PC-3 (cell line): ENCODE data around the genes PON3 and PDK4.

DNA sequence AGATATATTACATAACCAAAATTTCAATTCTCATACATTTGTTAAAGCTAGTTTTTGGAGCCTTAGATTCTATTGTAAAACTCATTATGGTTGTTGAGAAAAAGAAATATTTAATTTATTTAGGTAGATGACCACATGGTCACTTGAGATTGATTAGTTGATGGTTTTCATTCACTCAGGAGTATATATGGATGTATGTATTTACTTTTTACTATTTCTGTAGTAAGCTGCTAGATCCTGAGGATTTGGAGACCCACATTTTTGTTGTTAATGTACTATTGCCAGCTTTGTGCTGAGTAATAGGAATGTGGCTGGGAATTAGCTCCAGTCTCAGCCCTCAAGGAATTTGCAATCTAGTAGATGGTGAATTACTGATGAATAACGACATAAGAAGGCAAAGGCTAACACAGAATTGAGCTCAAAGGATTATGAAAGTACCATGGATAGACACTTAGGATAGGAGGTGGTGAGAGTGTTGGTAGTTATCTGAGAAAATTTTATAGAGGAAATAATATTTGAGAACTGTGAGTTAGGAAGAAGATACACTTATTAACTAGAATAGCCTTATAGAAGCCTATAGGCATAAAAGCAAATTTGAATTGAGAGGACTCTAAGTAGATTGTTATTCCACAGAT lies 19.9 kb downstream of the CASD1 start:
- RAMPAGE, long total RNA = no peak

DNA sequence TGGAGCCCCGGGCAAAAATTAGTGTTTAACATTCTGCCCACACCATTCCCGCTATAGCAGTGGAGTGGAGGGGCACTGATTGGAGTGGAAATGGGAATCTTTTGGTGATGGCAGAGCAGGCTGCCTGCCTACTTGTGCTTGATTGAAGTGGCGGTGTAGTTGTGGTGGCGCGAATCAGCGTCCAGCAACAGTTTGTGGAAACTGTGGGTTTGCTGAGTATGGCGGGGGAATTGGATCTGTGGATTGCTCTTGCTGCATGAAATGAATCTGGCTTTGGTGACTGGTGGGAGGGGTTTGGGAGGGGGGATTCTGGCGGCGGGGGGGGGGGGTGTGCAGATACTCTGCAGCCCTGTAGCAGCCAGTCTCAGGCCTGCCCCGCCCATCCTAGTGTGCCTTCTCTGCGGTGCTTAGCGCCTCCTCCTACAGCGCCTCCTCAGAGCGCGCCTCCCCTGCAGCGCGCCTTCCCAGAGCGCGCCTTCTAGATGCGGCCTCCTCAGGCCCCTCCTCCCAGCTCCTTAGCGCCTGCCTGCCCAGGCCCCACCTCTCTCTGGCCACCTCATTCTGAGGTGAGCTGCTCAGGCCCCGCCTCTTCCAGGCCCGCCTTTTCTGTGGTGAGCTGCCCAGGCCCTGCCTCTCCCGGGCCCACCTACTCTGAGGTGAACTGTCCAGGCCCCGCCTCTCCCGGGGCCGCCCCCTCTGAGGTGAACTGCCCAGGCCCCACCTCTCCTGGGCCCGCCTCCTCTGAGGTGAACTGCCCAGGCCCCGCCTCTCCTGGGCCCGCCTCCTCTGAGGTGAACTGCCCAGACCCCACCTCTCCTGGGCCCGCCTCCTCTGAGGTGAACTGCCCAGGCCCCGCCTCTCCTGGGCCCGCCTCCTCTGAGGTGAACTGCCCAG lies 1.8 kb upstream of the SGCE start:
- RAMPAGE, long total RNA = no peak

DNA sequence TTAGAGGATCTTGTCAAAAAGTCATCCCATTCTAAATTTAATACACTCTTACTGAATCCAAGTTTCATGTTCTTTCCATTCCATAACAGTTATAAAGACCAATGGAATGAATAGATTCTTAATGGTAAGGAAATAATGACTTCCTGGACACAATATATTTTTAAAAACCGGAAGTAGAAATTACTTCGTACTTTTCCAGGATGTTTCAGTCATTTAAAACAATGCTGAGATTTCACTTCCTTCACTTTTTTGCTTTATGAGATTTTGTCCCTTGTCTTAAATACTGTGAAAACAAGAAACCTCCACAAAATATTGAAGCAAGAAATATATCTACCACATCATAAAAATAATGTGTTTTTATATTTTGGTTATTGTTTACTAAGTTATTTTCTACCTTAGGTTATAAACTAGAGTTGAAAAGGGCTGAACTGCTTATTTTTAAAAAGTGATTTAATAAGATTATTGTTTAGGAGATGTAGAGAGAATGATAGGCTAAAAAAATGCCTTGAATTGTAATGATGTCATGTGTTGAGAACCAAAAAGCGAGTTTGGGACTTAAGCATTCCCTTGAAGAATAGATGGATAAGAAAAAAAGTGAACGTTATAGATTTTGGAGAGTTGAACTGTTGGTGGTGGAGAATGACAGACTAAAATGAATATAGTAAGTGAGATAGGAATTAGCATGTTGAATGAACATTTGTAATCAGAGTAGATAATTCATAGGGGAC lies 65.6 kb downstream of the PPP1R9A start:
- RAMPAGE, long total RNA = no peak

GRCh38 chr7:95004418-95005307 lies 97.3 kb downstream of the PPP1R9A start:
- RAMPAGE, long total RNA = no peak

DNA sequence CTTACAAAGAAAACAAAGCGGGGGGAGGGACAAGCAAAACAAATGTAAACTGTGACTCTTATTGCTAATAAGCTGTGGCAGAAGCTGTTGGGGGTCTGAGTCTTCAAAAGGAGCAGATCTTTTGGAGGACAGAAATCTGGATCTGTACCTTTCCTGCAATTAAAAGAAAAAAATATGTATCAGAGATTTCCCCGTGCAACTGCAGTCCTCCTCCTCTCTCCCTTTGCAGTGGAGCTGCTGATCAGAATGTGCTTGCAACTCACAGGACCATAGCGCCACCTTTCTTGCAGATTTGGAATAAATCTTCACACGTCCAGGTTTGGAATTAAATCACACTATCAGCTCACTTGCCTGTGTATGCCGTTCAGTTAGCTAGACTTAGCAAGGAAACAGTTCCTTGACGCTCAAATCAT lies 77.6 kb downstream of the PON1 start:
- RAMPAGE, long total RNA = no peak

GRCh38 chr7:95323756-95324069 lies 619 bp downstream of the PON1 start:
- RAMPAGE, long total RNA = no peak

- RAMPAGE, long total RNA = no peak
Observed at GRCh38 chr7:95396061-95396618, at the start of gene PON3. TSS of gene PON3 (minus strand) at chr7:95396375.

- RAMPAGE, long total RNA = no peak
Observed at GRCh38 chr7:95399802-95400540, 3.8 kb upstream of the PON3 start.

DNA sequence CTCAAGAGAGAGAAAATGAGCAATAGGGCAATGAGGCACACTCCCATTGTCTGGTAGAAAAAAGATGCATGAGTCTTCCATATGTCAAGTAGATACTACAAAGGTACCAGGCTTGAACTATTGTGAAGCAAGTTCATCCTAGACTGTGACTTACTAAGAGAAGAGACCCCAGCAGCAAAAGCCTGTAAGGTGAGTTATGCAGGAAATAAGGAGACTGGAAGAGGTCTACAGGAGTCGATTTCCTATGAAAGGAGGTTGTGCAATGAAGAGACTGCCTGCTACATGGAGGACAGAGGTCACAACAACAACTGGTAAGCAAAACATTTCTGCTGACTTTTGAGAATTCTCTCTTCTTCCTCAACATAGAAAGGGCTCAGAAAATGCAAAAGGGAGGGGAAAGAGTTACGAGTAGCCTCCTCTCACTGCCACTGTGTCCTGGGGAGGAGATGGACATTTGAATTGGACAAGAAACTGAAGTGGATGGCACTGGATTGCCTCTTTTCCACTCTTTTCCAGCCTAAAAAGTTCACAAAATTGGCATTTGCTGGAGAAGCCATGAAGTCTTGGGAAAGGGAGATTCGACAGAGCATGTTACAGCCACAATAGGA lies 42.4 kb downstream of the PDK4 start:
- RAMPAGE, long total RNA = no peak

- RAMPAGE, long total RNA = no peak
Observed at GRCh38 chr7:95595626-95596631, at the start of gene PDK4. TSS of gene PDK4 (minus strand) at chr7:95596516.

- RAMPAGE, long total RNA = no peak
Observed at GRCh38 chr7:95602227-95602914, 6.1 kb upstream of the PDK4 start.

DNA sequence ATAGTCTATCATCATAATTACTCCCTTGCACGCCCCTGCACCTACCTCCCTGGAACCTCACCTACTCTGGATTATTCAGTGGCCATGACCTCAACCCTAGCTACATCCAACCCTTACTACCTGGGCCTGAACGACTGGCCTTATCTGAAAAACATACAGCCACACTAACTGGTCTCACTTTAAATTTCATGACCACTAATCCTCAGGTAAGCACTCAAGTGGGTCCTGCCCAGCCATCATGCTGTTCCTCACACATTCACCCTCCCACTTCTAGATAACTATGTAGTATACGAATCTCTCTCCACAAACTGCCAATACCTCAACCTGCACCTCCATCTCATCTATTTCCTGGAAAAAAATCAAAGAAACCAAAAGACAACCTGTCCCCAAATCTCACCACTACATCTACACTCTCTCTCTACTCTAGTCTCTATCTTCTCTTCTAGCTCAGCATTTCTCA lies 57.8 kb downstream of the SLC25A13 start:
- RAMPAGE, long total RNA = no peak

- RAMPAGE, long total RNA = no peak
Observed at GRCh38 chr7:96358087-96358953, 36.4 kb upstream of the SLC25A13 start.

DNA sequence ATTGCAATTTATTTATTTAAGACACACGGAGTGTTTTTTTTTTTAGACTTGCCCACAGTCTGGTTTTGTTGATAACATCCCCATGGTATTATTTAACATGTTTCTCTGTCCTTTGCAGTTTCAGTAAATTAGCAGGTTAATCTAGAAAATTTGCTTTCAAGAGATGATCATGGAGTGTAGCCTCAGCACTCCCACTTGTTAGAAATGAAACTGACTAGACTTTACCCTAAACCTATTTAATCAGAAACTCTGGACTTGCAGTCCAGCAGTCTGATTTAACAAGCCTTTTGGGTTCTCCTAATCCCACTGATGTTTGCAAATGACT lies 55.4 kb upstream of the SLC25A13 start:
- RAMPAGE, long total RNA = no peak

DNA sequence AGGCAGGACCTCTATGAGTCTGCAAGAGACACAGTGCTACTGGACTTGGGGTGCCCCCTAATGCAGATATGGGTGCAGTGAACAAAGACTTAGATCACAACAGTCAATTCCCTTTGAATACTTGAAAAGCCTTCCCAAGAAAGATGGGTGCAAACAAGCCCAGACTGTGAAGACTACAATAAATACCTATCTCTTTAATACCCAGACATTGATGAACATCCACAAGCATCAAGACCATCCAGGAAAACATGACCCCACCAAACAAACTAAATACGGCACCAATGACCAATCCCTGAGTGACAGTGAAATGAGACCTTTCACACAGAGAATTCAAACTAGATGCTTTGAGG lies 129.0 kb upstream of the DLX6 start:
- RAMPAGE, long total RNA = no peak

- RAMPAGE, long total RNA = no peak
Observed at GRCh38 chr7:96995932-96996474, 9.3 kb upstream of the DLX6 start.

DNA sequence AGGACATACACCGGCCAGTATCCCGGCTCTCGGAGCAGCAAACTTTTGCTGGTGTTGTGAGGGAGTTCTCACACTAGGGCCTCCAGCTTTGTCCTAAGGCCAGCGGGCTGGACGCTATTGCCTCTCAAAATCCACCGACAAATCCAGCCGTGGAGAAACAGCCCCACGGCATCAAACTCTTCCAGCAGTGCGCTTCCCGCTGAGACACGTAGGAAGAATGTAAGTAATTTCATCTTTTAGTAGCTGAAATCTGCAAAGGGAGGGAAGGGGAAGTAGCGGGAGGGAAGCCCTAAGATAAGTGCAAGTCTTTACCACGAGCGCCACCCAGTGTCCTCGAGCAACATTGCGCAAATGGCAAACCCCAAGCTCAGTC lies 2.9 kb upstream of the DLX5 start:
- RAMPAGE, long total RNA = no peak

DNA sequence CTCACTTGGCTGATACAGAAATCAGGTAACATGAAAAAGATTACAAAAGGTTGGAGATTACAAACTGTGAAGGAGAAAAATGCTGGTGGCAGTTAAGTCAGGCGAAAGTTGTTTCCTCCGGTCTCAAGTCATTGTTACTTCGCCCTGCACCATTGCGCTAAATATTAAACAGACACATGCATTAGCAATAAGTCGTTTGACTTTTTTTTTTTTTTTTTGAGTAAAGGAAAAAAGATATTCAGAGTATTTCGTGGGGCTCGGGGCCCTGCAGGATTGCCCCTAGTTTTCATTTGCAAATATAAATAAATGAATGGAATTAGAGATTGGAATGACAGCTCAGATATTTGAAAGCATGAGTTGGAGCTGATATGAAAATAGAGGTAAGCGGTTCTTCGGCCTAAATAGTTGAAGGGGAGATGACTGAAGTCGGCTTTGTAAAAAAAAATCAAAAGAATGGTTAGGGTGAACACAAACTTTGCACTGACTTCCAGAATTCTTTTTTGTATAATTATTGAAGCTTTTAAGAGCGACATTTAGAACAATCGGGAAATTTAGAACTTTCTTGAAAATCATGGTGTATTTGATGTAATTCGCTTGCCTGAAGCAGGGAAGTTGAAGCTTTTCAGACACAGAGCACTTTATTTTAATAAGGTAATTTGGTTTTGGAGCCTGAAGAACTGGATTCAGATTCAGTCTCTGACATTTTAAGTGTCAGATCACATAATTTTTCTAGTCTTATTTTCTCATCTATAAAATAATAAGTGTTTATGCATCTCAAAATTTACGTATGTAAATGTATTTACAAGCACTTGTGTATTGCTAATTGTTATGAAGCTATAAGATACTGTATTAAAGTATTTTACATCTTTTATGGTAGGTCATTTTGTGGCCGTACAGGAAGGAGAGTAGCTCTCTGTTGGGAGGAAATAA lies 1.1 kb downstream of the SDHAF3 start:
- RAMPAGE, long total RNA = no peak

DNA sequence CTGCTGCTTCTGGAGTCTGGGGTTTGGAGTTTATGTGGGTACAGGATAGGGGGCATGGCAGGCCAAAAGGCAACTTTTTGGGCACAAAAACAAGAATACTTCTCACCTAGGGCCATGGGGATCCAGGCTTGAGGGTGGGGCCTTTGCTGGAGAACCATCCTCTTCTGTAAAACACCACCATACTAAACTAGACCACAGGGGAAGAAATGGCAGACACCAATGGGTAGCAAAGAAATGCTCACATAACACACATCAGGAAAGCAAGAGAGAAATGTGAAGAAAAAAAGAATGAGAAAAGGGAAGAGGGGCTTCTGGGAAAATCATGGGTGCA lies 115.1 kb downstream of the SDHAF3 start:
- RAMPAGE, long total RNA = no peak

- RAMPAGE, long total RNA = no peak
Observed at GRCh38 chr7:98106225-98106526, 486 bp upstream of the LMTK2 start.